Mammary microvascular endothelial cell (primary cell): Measurements from ENCODE around the gene FLT1.

- RAMPAGE, long total RNA: no peak
Measured at GRCh38 chr13:27195260-27195614, 23.6 kb upstream of the USP12 start.

GRCh38 chr13:27353011-27353532, 71.3 kb upstream of the GTF3A start:
- RAMPAGE, long total RNA: no peak

DNA sequence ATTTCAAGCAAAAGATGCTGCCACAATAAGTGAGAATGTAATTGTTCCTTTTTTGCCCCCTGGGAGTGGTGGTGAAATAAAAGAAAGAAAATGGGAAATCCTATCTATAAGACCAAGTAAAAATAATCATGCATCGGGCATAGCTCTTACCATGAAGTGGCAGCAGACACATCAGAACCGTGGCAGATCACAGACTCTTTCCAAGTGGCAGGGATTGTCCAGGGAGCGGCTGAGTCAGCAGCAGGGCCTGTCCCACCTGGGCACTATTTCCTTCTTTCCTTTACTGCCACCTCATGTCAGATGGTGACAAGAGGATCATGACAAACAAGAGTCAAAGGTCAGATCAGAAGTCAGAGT, 84.0 kb upstream of the MTIF3 start:
- RAMPAGE, long total RNA: no peak

GRCh38 chr13:27549169-27549658, 71.1 kb downstream of the LNX2 start:
- RAMPAGE, long total RNA: no peak

GRCh38 chr13:27562250-27563009, 57.9 kb downstream of the LNX2 start:
- RAMPAGE, long total RNA: no peak

GRCh38 chr13:27617681-27618492, 2.4 kb downstream of the LNX2 start:
- RAMPAGE, long total RNA: no peak

- RAMPAGE, long total RNA: no peak
Measured at GRCh38 chr13:27968632-27969082, 458 bp downstream of the CDX2 start.

DNA sequence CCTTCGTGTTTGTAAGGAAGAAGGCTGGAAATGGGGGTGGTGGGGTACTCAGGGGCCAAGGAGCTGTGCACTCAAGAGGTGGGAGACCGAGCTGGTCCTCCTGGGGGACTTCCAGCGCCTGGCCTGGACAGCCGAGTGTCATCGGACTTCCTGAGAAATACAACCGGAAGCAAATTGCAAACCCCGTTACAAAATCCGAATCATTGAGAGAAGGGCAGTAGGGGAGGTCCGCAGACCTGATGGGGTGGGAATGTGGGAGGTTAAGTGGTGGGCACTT, 1.8 kb upstream of the CDX2 start:
- RAMPAGE, long total RNA: no peak

DNA sequence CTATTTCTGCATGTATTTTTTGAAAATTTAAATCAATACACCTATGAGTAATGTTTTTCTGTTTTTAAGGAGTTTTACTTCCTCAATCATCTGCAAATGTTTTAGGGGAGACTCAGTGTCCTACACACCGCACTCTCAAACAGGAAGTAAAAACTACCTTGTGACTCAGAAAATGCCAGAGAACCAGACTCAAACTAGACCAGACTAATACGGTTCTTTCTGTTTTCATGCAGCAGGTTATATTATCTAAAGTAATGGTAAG, 52.6 kb downstream of the FLT3 start:
- RAMPAGE, long total RNA: no peak

- RAMPAGE, long total RNA: no peak
Measured at GRCh38 chr13:28211440-28212306, 73.3 kb downstream of the PAN3 start.

- RAMPAGE, long total RNA: no peak
Measured at GRCh38 chr13:28214216-28214455, 75.8 kb downstream of the PAN3 start.

DNA sequence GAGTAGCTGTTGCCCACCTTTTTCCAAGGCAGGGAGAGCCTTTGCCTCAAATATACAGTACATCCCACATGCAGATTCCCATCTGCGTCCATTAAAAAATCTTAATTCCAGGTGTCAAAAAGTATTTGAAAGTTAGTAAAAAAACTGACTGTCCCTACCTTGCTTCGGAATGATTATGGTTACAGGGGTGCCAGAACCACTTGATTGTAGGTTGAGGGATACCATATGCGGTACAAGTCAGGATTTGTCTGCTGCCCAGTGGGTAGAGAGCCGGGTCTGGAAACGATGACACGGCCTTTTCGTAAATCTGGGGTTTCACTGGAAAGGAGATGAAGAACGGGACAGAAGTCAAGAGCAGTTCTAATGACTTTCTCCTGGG, 67.9 kb downstream of the FLT1 start:
- RAMPAGE, long total RNA: no peak

- RAMPAGE, long total RNA: no peak
Measured at GRCh38 chr13:28494684-28495723, at the start of gene FLT1. Gene FLT1 (minus strand): TSS chr13:28495128.

- RAMPAGE, long total RNA: no peak
Measured at GRCh38 chr13:28503077-28503597, 8.2 kb upstream of the FLT1 start.

GRCh38 chr13:28533841-28534166, 38.9 kb upstream of the FLT1 start:
- RAMPAGE, long total RNA: no peak

GRCh38 chr13:28710049-28710812, 8.5 kb downstream of the SLC46A3 start:
- RAMPAGE, long total RNA: no peak

DNA sequence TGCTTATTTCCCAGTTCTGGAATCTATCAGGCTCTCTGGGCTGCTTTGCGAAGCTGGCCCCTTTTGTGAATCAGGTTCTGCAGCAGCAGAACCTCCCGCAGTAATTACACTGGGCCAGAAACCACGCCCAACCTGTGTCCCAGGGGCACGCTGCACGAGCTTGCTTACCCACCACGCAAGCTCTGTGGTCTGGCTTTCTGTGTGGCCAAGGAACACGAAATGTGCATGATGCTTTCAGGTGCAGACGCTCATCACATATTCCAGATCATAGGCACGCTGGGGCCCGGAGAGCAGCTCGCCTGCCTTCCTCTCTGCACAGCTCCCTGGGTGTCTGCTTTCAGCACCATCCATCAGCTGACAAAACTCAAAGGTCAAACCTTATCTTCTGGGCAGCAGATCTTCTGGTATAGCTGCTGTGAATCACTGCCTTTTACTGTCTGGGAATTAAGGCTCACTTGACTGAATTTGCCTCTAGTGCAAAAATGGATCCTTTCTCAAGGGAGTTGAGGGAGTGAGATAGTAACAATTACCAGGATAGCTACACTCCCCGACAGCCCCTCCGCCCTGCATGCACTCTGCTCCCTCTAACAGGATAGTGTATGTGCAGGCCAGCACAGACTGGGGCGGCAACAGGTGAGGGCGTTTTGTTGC, 86.9 kb downstream of the SLC7A1 start:
- RAMPAGE, long total RNA: no peak

DNA sequence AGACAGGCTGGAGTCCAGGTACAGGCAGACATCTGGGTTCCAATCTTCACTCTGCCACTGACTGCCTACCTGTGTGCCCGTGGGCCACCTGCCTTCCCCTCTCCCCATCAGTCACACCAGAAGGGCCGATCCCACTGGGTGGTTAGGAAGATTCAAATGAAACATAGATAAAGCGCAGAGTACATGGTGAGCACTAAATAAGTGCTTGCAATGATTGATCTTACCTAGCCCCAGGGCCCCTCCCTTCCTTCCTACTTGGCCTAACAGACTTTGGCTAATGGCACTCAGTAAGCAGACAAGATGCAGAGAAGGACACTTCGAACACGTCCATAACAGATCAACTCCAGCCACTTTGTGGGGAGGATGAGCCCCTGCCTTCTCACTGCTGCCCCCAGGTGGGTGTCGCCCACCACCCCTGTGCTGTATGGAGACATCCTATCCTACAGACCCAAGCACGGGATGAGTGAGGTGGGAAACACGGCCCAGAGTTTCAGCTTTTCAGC, 5.7 kb downstream of the SLC7A1 start:
- RAMPAGE, long total RNA: no peak

- RAMPAGE, long total RNA: no peak
Measured at GRCh38 chr13:29828069-29829307, 21.9 kb downstream of the UBL3 start.

DNA sequence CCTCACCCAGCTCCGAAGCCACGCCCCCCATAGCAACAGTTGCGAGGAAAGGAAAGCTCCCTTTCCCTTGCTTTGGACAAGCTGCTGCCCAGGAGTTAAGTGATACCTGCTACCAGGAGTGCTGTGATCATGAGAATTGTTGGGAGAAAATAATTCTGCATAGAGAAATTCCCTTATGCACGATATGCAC, 260 bp upstream of the UBL3 start:
- RAMPAGE, long total RNA: no peak